ENCODE measurements around the gene SMCO1.

- RRBS = no CpG with 5 or more reads among the region's 2 CpGs
These were observed 1.7 kb downstream of the ACAP2 start for GRCh38 chr3:195441234-195441431.

GRCh38 chr3:195541892-195542209, 1.3 kb downstream of the PPP1R2 start:
- RRBS = no CpG with 5 or more reads among the region's 6 CpGs

- RRBS = no CpG with 5 or more reads among the region's 11 CpGs
These were observed 7.0 kb upstream of the PPP1R2 start for GRCh38 chr3:195549846-195550746.

DNA sequence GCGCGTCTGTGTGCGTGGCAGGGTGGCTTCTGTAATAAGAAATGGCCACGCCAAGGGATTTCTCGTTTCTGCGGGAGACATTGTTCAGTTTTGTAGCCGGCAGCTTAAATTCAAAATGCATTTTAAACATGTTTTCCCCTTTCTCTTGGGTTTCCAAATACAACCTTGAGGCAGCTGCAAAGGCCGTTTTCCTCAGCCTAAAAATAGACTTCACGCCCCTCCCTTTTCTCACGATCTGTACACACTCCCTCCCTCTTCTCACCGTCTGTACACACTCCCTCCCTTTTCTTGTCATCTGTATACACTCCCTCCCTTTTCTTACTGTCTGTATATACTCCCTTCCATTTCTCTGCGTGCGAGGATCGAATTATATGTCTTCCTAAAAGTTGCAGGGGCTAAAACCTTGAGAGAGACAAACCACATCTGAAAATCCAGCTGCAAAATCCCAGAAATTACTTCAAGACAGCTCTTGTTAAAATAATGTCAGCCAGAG, 9.0 kb downstream of the MUC4 start:
- RRBS = no CpG with 5 or more reads among the region's 14 CpGs

- RRBS = 79% methylated on average over 4 of the region's 22 CpGs
These were observed 17.9 kb upstream of the MUC4 start for GRCh38 chr3:195829437-195830180.

GRCh38 chr3:195852189-195852917, 40.6 kb upstream of the MUC4 start:
- RRBS = no CpG with 5 or more reads among the region's 8 CpGs

DNA sequence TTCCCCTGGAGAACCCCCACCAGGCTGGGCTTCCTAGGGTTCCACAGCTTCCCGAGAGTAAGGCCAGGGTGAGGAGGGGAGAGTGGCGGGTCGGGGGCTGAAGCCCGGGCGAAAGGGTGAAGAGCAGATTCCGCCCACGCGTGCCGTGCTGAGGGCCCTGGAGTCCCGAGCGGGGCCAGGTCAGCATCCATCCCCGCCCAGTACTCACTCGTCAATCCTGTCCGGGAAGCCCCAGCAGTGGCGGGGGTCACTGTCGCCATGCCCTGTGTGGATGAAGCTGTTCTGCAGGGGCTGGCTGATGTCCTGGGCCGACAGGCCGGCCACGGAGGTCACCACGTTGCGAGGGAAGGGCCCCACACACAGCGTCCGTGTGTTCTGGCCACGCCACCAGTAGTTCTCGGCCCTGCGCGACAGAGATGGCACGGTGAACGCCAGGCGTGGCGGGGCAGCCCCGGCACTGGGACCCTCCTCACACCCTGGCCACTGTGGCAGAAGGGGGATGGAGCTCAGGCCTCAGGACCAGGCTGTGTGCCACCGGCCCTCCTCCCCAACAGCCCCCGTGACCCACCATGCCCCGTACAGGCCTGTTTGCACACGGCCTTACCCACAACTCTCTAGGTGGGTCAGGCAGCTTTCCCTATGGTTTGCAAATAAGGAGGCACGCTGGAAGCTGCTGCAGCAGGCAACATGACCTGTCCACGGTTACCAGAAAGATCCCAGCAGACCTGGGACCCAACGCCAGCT, 36.1 kb downstream of the TNK2 start:
- RRBS = 61% methylated on average over 5 of the region's 39 CpGs

DNA sequence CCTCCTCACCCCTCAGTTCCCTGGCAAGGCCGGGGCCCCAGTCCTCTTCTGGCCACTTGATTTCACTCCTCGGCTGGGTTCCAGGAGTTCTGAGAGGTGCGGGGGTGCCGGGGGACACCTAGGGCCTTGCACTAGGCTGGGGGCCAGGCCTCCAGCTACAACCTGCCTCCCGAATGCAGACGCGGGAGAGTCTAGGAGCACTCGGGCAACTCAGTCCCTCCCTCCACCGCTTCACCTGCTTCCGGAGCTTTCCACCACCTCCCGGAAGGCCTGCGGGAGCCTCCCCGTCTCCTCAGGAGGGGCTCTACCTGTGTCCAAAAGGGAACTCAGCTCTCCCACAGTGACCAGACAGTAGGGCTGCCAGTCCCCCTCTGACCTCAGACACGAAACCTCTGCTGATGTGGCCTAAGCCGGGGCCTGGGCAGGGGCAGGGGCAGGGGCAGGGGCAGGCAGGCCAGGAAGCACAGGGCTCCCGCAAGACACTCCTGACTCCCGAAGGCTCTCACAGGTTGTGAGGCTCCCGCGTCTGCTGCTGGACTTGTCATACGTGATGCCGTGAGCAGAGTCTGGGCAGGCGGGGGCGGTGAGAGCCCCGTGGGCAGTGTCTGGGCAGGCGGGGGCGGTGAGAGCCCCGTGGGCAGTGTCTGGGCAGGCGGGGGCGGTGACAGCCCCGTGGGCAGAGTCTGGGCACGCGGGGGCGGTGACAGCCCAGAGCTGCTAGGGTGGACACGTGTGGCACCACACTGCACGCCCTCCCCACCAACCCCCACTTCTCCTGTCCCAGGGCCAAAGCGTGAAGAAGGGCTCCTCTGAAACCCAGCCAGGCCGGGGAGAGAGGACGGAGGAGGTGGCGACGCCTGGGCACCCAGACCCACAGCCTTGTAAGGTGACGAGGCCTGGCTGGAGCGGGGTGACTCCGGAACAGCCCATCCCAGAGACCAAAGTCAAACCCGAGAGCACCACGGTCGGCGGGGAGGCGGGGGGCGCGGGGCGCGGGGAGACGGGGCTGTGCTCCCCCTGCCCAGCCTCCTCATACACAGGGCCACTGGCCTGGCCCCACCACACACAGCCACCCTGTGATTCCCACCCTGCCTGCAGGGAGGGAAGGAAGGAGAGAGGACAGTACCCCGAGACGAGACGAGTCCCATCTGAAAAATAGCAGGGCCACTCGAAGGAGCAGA, 35.1 kb downstream of the TNK2 start:
- RRBS = 25% methylated on average over 10 of the region's 57 CpGs

DNA sequence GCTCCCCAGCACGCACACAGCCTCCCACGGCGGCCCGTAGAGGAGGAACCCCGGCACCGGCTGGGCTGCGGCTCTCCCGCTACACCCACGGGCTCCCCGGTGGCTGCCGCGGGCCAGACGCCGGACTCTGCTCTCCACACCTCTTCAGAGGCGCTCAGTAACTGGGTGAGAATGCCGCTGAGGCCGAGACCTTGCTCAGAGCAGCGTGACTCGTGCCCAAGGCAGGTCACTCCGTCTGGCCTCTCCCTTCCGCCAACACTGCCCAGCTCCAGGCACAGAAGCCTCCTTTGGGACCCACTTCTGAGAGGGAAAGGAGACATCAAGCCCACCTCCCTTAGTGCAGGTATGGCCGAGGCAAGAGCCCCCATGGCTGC, 34.3 kb downstream of the TNK2 start:
- RRBS = 33% methylated on average over 10 of the region's 22 CpGs

GRCh38 chr3:195891401-195892016, 16.8 kb downstream of the TNK2 start:
- RRBS = 10% methylated on average over 6 of the region's 16 CpGs

DNA sequence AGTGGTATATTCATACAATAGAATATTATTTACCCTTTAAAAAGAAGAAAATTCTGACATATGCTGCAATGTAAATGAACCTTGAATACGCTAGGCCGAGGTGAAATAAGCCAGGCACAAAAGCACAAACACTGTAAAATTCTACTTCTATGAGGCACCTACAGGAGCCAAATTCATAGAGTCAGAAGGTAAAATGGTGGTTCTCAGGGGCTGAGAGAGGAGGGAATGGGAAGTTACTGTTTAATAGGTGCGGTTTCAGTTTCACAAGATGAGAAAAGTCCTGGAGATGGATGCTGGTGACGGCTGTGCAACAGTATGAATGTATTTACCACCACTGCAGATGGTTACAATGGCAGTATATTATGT, 4.1 kb downstream of the TNK2 start:
- RRBS = no CpG with 5 or more reads among the region's 4 CpGs

DNA sequence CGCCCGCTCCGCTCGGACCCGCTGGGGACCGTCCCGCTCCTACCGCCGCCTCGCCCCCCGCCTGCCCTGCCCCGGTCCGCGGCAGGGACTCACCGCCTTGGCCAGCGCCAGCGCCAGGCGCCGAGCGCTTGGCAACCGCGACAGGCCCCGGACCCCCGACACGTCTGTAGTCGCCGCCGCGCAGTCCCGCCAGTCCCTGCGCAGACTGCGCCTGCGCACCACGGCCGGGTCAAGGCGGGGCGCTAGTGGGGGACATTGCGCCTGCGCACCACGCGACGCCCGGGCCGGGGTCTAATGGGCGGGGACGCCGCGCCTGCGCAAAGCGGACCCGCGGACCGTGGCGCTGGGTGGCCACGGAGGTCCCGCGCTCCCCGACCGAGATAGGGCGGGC, 81.7 kb upstream of the TNK2 start:
- RRBS = no CpG with 5 or more reads among the region's 60 CpGs

GRCh38 chr3:196202206-196203034, 8.8 kb downstream of the ZDHHC19 start:
- RRBS = 11% methylated on average over 5 of the region's 35 CpGs

DNA sequence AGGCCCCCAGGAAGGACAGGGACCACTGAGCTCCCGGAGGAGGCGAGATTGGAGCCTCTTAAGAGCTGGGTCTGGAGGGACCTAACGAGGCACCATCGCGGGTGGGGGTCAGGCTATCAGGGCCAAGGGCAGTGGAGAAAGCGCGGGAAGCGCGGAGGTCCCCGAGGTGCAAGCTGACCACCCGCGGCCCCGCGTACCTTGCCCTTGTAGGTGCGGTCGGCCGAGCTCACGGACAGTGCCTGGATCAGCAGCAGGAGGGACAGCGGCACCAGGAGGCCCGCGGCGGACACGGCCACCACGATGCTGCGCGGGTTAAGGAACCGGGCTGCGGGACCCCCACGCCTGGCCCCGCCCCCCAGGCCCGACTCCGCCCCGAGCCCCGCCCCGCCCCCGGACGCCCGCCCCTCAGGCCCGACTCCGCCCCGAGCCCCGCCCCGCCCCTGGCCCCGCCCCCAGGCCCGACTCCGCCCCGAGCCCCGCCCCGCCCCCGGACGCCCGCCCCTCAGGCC, 3.9 kb downstream of the ZDHHC19 start:
- RRBS = 1% methylated on average over 4 of the region's 52 CpGs

- RRBS = no CpG with 5 or more reads among the region's 19 CpGs
These were observed 3.5 kb downstream of the ZDHHC19 start for GRCh38 chr3:196207784-196208057.

GRCh38 chr3:196339829-196340182, 1.6 kb upstream of the TM4SF19 start:
- RRBS = no CpG with 5 or more reads among the region's 8 CpGs

DNA sequence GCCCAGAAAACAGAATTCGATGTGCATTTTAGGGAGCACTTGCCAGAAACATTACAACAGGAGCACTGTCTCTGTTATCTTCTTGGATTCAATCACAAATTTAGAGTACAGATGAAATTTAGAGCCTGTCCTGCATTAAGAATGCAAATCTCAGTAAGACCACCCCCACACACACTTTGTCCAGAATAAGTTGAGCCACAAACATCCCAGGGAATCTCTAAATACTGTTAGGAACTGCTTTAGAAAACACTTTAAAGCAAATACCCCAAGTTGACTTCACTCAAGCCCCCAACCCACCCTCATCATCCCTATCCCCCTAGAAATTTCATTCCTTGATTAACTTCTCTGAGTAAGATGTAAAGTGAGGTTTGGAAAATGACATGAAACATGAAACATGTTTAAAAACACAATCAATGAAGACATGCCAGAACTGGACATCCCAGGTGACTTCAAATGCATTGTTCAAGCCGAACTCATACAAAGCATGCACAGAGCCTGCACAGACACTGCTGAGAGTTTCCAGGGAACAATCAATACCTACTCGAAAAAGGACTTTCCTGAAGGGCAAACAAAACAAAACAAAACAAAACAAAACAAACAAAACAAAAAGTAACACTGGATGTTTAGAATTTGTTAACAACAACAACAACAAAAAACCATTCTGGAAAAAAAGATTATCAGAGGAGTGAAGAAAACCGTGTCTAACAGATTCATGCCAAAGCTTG, 10.3 kb upstream of the TM4SF19 start:
- RRBS = no CpG with 5 or more reads among the region's 4 CpGs

GRCh38 chr3:196487478-196487892, 16.1 kb downstream of the RNF168 start:
- RRBS = no CpG with 5 or more reads among the region's 5 CpGs

- RRBS = no CpG with 5 or more reads among the region's 3 CpGs
These were observed at the start of gene SMCO1 for GRCh38 chr3:196515241-196515464. TSS of gene SMCO1 (minus strand) at chr3:196515346.

DNA sequence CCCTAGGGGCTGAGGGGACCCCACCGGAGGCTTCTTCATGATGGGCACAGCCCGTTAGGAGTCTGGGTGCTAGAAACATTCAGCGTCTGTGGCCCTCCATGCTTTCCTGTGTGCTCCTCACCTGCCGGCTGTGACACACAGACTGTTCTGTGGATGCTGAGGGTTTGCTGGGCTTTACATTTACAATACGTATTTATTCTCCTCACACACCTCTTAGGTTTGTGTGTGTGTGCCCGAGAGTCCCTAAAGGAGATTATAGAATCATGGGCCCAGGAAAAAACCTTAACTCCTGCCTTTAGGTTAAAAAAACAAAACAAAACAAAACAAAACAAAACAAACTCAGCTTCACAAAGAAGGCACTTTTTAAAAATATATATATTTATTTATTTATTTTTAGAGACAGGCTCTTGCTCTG, 1.3 kb downstream of the NRROS start:
- RRBS = 56% methylated on average over 3 of the region's 6 CpGs